Measurements from ENCODE around the genes CUL1 and ZNF212.

DNA sequence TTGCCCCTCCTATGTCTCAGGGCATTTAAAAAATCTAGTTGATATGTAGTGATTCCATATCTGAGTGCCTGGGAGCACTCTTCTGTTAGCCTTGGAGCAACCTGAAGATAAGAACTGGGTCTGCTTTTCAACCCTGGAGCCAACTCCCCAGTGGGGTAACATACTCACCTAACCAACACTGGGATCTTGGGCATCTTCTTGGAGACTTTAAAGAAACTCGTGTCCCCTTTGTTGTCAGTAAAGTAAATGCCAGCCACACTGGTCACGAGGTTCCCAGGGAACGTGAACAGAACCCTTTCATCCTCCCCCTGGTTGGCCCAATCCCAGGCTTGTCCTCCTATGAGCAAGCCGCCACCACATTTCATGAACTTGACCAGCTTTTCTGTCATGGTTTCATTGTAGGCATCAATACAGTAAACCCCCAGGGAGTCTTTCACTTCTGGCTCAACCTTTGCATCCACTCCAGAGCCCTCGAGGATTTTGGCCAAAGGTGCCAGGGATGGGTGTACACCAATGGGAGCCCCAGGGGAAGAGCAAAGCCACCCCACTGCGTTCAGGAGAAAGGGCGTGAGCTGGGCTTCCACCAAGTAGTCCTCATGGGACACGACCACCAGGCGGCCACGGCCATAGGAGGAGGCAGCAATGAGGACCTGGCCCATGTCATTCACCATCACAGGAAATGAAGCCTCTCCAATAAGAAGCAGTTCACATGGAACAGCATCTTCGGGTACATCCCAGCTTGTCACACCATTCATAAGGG, 26.0 kb downstream of the TCAF1 start:
- PRO-cap = no peak

- PRO-cap = no peak
Observed at GRCh38 chr7:143885825-143886702, 15.9 kb downstream of the TCAF1 start.

DNA sequence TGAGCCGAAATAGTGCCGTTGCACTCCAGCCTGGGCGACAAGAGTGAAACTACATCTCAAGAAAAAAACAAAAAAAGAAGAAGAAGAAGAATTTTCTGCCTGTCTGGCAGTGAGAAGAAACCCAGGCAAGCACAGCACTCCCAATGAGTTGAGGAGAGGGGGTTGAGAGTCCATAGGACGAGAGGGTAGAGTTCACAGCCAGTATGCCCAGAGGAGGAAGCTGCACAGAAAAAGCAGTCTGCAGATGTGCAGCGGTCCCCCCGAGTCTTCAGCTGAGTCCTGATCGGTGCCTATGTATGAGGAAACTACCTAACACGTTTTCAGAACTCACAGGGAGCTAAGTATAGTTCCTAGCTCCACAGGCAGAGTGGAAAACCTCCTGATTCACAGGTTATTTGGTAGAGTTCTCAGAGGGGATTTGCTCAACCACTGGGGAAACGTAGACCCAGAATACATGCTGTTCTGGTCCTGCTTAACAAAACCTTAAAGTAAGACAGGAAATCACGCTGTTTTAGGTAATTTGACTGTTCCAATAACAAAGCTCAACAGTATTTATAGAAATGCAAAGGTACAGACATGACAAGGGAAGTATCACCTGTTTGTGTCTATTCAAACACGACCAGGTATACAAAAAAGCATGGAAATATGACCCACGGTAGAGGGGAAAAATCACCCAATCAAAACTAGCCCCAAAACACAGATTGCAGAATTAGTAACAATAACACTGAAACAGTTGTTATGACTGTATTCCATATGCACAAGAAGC, 271.2 kb upstream of the CNTNAP2 start:
- PRO-cap = no peak

DNA sequence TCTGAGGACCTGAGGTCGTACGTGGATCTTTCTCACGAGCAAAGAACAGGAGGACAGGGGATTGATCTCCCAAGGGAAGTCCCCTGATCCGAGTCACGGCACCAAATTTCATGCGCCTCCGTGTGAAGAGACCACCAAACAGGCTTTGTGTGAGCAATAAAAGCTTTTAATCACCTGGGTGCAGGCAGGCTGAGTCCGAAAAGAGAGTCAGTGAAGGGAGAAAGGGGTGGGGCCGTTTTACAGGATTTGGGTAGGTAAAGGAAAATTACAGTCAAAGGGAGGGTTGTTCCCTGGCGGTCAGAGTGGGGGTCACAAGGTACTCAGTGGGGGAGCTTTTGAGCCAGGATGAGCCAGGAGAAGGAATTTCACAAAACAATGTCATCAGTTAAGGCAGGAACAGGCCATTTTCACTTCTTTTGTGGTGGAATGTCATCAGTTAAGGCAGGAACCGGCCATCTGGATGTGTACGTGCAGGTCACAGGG, 132.1 kb downstream of the CNTNAP2 start:
- PRO-cap = no peak

DNA sequence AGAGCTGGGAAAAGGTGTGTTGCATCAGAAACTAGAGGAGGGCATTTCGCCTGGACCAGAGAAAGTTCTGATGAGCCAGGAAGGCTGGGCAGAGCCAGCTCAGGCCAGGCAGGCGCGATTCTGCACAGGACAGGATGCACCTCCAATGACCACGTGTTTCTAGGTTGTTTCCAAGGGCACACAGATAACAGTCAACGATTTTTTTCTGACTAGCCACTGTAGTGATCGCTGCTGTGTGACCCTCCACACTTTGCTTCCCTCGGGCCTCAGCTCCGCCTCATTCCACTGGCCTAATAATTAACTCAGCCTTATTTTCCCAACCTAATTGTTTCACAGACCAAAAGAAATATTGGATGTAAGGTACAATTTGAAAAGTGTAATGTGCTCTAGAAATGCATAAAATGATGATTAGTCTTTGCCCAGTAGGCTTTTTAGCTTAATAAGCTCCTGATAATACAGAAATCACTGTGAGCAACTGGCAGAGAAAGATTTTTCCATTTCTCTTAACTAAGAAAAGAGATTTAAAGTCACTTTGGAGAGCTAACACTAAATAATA, 291.1 kb upstream of the C7orf33 start:
- PRO-cap = no peak

DNA sequence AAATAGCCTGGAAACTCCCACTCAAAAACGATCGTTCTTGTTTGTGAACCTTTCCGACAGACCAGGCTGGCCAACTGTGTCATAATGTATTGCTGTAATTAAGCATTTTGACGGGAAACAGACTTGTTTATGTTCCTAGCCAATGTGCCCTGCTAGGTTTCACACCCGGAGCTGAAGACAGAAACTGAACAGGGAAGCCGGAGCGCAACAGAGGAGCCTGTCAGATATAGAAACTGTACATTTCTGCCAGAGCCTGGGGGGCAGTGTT, 55.4 kb upstream of the C7orf33 start:
- PRO-cap = no peak

DNA sequence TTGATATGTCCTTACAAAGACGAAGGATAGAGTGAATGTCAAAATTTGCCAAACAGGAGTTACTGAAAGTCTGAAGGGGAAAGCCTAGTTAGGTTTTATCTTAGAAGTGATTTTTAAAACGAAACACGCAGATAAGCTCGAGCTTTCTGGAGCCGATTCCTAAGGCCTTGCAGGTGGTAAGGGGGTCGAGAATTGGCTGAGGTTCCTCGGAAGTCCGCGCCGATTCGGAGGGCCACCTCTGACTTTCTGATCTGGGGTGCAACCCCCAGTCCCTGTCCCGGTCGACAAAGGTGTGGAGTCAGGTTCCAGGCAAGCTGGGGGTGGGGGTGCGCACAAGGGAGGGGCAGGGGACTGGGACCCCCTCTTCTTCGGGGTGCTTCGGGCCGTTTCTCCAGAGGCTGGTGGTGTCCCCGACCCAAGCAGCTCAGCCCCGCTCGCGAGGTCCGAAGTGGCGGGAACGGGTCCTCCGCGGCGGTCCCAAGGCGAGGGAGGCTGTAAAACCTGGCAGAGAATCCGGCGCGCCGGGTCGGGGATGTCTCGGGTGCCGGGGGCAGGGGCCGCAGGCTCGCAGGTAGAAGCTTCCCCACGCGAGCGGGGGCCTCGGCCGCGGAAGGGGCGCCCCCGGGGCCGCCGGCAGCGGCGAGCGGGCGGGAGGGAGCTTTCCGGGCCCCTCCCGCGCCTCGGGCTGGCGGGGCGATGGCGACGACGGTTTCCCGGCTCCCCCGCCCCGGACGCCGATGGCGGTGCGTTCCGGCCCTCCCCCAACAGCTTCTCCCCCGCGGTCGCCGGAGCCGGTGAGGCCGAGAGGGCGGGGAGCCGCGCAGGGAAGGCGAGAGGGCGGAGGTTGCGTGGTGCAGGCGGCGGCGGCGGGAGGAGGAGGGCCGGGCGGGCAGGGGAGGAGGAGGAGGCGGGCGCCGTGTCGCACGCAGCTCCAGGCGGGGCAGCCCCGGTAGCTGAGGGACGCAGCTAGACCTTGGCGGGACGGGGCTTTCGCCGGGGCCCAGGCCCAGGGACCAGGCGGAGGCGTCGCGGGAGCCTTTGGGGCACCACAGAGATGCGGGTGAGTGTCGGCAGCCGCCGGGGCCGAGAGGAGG, at the start of gene CUL1:
CUL1 (plus strand) TSS at position 934 of the 1,094 bp plus-strand sequence.
- PRO-cap = bidirectional peak, plus-strand start at position 956 of the sequence, minus-strand start at position 698 of the sequence

- PRO-cap = no peak
Observed at GRCh38 chr7:148699064-148699153, 206 bp downstream of the CUL1 start.

DNA sequence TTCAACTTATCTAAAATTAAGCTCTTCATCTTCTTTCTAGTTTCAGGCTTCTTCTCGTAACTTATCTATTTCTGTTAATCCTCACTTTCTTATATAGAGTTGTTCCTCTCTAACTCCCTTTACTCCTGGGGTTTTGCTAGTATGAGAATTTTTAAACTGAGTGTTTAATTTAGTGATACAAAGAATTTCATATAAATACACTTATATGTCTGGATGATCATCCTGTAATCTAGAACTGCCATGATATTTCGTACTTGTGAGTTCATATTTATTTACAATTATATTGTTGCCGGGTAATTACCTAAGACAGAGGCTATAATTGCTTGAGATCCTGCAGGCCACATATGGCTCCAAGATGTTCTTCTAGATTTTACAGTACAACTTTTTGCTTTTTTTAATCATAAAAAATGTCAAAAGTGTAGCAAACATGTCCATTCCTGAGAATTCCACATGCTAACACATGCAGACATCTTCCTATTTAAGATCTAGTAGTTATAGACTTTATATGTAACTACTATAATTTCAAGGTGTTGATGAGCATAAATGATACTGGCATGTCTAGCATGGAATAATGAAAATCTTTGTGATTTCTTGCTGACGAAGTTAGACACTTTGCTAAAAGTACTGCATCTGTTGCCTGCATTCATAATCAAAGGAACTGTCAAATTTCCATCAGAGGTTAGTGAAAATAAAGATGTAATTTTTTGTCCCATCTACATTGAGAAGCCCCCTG, 17.2 kb downstream of the CUL1 start:
- PRO-cap = no peak

DNA sequence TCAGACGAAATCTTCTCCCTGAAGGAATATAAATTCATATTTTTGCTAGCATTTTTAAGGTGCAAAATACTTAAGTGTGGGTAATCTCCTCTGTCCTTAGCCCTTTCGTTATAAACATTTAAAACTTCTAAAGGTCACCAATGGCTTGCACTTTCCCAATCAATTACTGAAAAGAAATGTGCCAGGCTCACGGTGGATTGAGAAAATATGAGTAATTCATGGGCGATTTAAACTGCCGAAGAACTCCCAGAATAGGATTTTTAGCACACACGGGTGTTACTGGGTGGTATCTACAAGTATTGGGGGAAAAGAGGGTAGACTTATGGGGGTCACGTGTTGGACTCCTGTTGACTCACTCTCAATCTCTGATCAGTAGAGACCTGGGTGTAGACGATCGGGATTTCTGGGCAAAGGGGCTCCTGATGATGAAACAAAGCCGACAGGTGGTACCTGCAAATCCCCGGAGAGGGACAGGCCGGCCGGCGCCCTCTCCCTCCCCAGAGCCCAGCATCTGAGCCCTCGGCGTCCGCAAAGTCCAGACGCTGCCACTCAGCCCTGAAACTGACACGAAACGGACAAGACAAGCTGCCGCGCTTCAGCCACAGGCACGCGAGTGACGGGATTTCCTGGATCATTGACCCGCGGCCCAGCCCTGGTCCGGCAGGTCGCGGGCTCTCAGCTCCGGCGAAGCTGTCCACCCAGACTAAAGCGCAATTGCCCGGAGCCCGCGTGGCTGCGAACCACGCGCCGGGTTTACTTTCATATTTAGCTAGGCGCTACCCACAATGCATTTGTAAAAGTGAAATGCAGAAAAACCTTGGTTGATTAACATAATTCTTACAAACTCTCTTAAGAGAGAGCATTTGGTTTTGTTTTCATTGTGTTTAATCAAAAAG, 56.6 kb upstream of the EZH2 start:
- PRO-cap = unidirectional peak, plus-strand start at position 372 of the sequence; bidirectional peak, plus-strand start outside the sequence, minus-strand start at position 705 of the sequence

- PRO-cap = bidirectional peak, plus-strand start at chr7:148941488, minus-strand start at chr7:148941187
Observed at GRCh38 chr7:148941379-148941715, 57.3 kb upstream of the EZH2 start.

- PRO-cap = no peak
Observed at GRCh38 chr7:148949828-148950172, 65.7 kb upstream of the EZH2 start.

GRCh38 chr7:148983288-148984340, 44.7 kb downstream of the PDIA4 start:
- PRO-cap = bidirectional peak, plus-strand start at chr7:148983755, minus-strand start at chr7:148983453

- PRO-cap = unidirectional peak, plus-strand start at chr7:149072106
Observed at GRCh38 chr7:149071629-149072278, 18.8 kb downstream of the ZNF786 start.

GRCh38 chr7:149239301-149239941, at the start of gene ZNF212:
Gene ZNF212, plus strand, starts transcription at chr7:149239651.
- PRO-cap = bidirectional peak, plus-strand start at chr7:149239695, minus-strand start at chr7:149239503

DNA sequence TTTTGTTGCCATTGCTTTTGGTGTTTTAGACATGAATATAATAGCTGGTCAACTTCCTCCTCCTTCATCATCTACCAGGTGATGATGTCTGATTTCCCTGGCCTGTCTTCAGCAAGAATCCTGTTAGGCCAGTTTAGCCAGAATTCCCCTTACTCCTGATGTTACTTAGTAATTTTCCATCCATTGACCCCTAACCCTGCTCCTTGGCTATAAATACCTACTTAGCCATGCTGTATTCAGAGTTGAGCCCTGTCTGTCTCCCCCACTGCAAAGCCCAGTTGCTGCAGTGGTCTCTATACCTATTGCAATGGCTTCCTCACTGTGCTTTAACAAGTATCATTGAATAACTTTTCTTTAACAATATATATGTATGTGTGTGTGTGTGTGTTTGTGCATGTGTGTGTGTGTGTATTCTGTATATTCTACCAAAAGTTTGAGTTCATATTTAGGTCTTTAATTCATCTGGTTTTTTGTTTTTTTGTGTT, 91.3 kb downstream of the ZNF777 start:
- PRO-cap = no peak

DNA sequence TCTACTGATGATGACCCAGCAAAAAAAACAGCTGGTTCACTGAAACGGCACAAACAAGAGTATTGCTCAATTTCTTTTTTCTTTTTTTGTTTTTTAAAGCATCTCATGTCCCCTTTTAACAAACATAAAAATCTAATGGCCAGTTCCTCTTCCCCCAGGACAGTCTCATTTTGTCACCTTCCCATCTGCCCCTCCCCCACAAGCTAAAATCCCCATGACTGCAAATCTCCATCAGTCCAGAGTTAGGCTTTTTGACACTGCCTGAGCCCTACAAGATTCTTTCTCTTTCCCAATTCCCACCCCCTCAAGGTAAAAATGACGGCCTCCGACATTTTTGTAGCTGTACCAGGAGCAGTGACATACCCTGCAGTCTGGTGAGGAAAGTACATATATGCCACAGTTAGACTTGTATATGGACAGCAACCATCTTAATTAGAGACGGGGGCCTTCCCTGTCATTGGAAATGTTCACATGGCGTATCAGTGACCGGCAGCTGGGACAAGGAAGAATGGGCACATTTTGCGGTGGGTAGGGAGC, 2.6 kb downstream of the ZNF746 start:
- PRO-cap = no peak

DNA sequence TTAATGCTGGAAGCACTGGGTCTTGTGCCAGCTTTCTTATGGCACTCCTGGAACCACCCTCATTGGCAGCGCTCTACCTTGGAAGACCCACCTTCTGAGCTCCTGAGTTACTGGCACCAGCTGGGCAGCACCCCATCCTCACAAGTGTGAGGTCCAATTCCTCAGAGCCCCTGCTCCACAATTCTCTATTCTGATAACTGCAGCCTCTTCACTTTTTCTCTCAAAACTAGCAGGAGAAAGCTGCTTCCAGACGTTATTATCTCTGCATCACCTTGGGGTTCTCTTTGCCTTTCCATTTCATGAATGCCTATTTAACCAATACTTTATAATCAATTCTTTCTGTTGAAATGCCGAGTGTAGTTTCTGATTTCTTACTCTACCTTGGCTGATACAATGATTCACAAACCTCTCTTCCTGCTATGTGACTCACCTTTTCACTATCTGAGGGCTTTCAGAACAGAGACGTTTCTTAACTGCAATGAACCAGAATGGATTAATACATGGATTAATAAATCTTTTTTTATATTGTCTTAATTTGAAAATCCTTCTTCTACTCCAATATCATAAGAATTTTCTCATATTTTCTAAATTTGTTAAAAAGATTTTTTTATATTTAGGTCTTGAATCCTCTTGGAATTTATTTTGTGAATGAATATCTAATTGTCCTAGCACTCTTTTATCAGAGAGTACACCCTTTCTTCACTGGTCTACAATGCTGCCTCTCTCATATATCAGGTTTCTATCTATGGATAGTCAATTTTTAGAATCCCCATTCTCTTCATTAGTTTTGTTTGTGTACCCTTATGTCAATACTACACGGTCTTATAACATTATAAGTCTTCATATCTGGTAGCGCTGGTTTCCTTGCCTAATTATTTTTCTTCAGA, 46.4 kb upstream of the ZNF746 start:
- PRO-cap = no peak

GRCh38 chr7:149612190-149612491, 102.6 kb upstream of the KRBA1 start:
- PRO-cap = no peak

DNA sequence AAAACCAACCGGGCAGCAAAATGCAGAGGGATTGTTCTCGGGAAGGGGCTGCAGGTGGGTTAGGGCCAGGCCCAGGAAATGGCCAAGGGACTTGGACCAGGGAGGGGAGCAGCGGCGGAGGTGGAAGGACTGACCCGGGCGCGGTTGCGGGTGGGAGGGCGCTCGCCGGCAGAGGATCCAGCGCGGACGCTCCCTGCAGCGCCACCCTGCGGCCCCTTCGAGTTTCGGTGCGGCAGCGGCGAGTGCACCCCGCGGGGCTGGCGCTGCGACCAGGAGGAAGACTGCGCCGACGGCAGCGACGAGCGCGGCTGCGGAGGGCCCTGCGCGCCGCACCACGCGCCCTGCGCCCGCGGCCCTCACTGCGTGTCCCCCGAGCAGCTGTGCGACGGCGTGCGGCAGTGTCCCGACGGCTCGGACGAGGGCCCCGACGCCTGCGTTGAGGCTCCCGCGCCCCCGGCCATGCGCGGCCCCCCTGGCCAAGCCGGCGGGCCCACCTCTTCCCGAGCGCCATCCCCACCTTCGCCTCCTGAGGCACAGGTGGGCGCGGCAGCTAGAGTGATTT, 16.8 kb upstream of the ZNF467 start:
- PRO-cap = no peak